Adrenal gland (tissue), 7 donors: Measurements from ENCODE around the genes CASP4, AASDHPPT and PPP2R1B.

- PRO-cap, 3 experiments = no peak in any of the 3 experiments
- RAMPAGE, long total RNA, 4 experiments = no peak in any of the 4 experiments
- RRBS = no CpG with 5 or more reads among the region's 6 CpGs
Observed at GRCh38 chr11:104917962-104918520, 50.3 kb downstream of the CASP4 start.

DNA sequence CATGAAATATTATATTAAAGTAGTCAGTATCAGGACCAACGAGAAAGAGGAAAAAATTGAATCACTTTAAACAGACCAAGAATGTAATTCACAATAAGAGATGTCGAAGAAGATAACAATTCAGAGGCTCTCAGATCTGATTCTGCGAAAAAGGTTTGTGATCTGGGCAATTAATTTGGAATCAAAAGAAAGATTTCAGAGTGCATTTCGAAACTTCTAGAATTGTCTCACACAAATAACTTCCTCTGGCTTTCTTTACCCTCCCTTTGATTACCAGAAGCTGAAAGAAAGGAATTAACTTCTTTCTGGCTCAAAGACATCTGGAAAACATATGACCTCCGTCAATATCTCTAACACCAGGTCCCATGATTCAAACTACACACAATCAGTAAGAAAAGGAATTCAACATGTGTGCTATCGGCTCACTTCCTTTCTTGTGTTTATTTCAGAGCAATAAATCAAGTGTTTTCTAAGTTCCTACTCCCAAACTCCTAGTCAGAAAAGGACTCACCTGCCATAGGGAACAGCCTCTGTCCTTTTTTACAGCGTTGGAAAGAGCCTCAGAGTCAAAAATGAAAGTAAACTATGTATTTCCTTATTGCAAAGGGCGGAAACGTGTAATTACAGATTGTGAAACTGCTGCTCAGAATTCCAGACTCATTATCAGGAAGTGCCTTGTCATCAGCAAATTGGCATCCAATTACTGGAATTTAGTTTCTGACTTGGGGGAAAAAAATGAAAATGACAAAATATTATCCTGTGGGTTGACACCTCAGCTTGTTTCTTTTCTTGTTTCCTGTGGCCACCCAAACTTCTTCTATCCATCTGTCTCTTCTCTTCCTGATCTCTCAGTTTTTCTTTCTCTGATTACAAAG, at the start of gene CASP4:
TSS of gene CASP4 (minus strand) at position 567 of the 875 bp plus-strand sequence.
- PRO-cap, 3 experiments = peak in 3 of 3 experiments; most common plus-strand start position 388 of the sequence (in 2); most common minus-strand start position 574 of the sequence (in 2)
- RAMPAGE, long total RNA, 4 experiments = start-site peak on the minus strand in 4 of 4 experiments, centred at positions 547 to 564 of the sequence, 85 to 539 reads per replicate
- RRBS = no CpG with 5 or more reads among the region's 9 CpGs

DNA sequence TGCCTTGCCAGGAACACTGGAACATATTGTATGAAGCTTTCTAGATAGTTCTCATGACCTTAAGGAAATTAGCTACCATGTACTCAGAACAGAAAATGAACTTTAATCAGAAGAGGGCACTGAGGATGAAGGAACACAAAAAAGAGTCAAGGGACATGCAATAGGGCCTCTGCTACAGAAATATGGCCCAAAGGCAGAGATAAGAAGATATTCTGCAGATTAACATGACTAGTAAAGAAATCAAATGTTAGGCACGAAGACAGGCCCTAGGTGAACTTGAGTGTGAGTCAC, 1.1 kb downstream of the CARD16 start:
- PRO-cap, 3 experiments = no peak in any of the 3 experiments
- RAMPAGE, long total RNA, 4 experiments = no peak in any of the 4 experiments
- RRBS = no CpG with 5 or more reads among the region's 1 CpG

DNA sequence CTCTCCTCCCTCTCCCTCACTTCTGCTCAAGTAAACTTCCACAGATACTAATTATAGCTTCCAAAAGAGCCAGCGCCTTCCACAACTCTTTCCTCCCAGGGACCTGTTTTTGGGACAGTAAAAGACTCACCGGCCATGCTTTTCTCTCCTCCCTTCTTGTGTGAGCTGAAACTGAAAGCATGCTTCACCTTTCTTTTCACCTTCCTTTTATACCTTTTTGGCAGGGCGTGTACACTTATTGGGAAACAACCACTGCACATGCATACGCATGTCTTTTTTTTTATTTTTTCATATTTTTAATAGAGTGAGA, 26.2 kb upstream of the CARD16 start:
- PRO-cap, 3 experiments = no peak in any of the 3 experiments
- RAMPAGE, long total RNA, 4 experiments = no peak in any of the 4 experiments
- RRBS = no CpG with 5 or more reads among the region's 4 CpGs

- PRO-cap, 3 experiments = no peak in any of the 3 experiments
- RAMPAGE, long total RNA, 4 experiments = no peak in any of the 4 experiments
- RRBS = no CpG with 5 or more reads among the region's 1 CpG
Observed at GRCh38 chr11:105101375-105101582, 38.3 kb downstream of the CARD18 start.

DNA sequence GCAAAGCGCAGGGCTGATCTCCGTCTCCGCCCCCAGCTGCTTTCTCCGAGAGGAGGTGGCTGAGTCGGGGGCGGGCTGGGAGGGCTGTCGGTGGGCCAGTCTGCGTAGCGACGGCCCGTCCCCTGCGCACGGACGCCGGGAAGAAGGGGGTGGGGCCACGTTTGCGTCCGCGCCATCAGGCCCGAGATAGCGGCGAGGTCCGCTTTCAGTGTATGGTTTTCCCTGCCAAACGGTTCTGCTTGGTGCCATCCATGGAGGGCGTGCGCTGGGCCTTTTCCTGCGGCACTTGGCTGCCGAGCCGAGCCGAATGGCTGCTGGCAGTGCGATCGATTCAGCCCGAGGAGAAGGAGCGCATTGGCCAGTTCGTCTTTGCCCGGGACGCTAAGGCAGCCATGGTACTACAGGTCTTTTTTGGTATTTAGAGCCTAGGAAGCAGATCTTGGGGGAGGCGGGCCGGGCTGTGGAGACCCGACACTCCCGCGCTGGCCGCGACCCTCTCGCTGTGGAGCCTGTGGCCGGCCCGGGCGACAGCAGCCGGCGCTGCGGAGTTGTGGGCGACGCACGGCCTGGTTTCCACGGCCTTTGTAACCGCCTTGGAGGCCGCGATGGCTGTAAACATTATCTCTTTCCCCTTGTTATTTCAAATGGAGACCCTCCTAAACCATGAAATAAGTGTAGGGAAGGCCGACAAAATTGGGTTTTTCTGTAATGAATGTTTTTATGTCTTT, at the start of gene AASDHPPT:
TSS of gene AASDHPPT (plus strand) at position 164 of the 728 bp plus-strand sequence.
- PRO-cap, 3 experiments = peak in 3 of 3 experiments; most common plus-strand start position 533 of the sequence (in 3); most common minus-strand start position 556 of the sequence (in 2)
- RAMPAGE, long total RNA, 4 experiments = start-site peak on the plus strand in 4 of 4 experiments, centred at positions 155 to 190 of the sequence, 38 to 777 reads per replicate
- RRBS = 2% methylated on average over 8 of the region's 59 CpGs

- PRO-cap, 3 experiments = no peak in any of the 3 experiments
- RAMPAGE, long total RNA, 4 experiments = no peak in any of the 4 experiments
- RRBS = no CpG with 5 or more reads among the region's 4 CpGs
Observed at GRCh38 chr11:106983357-106983661, 35.0 kb downstream of the GUCY1A2 start.

- PRO-cap, 3 experiments = no peak in any of the 3 experiments
- RAMPAGE, long total RNA, 4 experiments = no peak in any of the 4 experiments
- RRBS = no CpG with 5 or more reads among the region's 7 CpGs
Observed at GRCh38 chr11:107719480-107720065, 7.7 kb upstream of the SLN start.

GRCh38 chr11:107747820-107748028, 35.9 kb upstream of the SLN start:
- PRO-cap, 3 experiments = no peak in any of the 3 experiments
- RAMPAGE, long total RNA, 4 experiments = no peak in any of the 4 experiments
- RRBS = no CpG with 5 or more reads among the region's 1 CpG

DNA sequence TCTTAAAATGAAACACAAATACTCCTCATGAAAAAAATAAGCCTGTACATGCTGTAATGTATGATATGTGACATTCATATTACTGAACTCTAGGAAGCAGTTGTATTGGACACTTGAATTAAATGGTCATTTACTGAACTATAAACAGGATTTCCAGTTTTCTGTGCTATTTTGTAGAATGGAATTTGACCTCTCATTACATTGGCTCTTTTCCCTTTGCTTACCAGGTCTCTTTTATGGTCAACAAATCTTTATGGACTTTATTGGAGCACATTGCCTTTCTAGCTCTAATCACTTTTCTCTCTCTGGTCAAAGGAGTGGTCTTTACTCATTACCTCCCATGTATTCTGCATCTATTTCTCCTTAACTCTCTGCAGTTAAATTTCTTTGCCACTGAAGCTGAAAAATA, 1.9 kb downstream of the ACAT1 start:
- PRO-cap, 3 experiments = no peak in any of the 3 experiments
- RAMPAGE, long total RNA, 4 experiments = no peak in any of the 4 experiments

- PRO-cap, 3 experiments = no peak in any of the 3 experiments
- RAMPAGE, long total RNA, 4 experiments = no peak in any of the 4 experiments
- RRBS = no CpG with 5 or more reads among the region's 9 CpGs
Observed at GRCh38 chr11:109970874-109971565, 122.2 kb upstream of the ZC3H12C start.

GRCh38 chr11:110294544-110294743, 2.0 kb downstream of the RDX start:
- PRO-cap, 3 experiments = peak in 1 of 3 experiments; most common plus-strand start chr11:110294619 (in 1)
- RAMPAGE, long total RNA, 4 experiments = no peak in any of the 4 experiments
- RRBS = no CpG with 5 or more reads among the region's 3 CpGs

DNA sequence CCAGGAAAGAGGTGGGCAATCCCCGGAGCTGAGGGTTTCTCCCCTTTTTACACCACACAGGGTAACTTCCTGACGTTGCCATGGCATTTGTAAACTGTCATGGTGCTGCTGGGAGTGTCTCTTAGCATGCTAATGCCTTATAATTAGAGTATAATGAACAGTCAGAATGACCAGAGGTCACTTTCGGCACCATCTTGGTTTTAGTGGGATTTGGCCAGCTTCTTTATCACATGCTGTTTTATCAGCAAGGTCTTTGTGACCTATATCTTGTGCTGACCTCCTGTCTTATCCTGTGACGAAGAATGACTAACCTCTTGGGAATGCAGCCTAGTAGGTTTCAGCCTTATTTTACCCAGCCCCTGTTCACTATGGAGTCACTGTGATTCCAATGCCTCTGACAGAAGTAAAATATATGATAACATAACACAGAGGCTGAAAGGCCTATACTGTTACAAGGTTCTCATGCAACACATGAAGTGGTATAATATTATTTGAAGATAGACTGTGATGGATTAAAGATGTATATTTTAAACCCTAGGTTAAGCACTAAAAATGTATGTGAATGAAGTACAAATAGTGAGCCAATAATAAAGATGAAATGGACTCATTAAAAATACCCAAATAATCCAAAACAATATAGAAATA, 41.4 kb upstream of the RDX start:
- PRO-cap, 3 experiments = peak in 1 of 3 experiments; most common plus-strand start position 377 of the sequence (in 1); most common minus-strand start position 202 of the sequence (in 1)
- RAMPAGE, long total RNA, 4 experiments = no peak in any of the 4 experiments
- RRBS = no CpG with 5 or more reads among the region's 4 CpGs

- PRO-cap, 3 experiments = peak in 2 of 3 experiments; most common plus-strand start chr11:110522388 (in 2)
- RAMPAGE, long total RNA, 4 experiments = no peak in any of the 4 experiments
- RRBS = no CpG with 5 or more reads among the region's 4 CpGs
Observed at GRCh38 chr11:110522256-110522695, 92.5 kb downstream of the FDX1 start.

DNA sequence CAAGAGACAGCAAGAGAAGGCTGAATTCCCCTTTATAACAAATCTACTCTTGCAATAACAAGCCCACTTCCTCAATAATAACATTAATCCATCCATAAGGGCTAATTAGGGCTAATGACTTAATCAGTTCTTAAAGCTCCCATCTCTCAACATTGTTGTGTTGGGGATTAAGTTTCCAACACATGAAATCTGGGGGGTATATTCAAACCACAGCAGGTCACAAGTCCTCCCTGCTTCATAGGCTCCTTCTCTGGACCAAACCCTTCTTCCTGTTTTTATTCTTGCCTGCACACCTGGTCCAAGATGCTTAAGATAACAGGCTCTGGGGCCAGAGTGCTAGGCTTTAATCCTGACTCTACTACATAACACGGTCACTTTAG, 68.0 kb upstream of the POU2AF2 start:
- PRO-cap, 3 experiments = no peak in any of the 3 experiments
- RAMPAGE, long total RNA, 4 experiments = no peak in any of the 4 experiments
- RRBS = no CpG with 5 or more reads among the region's 1 CpG

DNA sequence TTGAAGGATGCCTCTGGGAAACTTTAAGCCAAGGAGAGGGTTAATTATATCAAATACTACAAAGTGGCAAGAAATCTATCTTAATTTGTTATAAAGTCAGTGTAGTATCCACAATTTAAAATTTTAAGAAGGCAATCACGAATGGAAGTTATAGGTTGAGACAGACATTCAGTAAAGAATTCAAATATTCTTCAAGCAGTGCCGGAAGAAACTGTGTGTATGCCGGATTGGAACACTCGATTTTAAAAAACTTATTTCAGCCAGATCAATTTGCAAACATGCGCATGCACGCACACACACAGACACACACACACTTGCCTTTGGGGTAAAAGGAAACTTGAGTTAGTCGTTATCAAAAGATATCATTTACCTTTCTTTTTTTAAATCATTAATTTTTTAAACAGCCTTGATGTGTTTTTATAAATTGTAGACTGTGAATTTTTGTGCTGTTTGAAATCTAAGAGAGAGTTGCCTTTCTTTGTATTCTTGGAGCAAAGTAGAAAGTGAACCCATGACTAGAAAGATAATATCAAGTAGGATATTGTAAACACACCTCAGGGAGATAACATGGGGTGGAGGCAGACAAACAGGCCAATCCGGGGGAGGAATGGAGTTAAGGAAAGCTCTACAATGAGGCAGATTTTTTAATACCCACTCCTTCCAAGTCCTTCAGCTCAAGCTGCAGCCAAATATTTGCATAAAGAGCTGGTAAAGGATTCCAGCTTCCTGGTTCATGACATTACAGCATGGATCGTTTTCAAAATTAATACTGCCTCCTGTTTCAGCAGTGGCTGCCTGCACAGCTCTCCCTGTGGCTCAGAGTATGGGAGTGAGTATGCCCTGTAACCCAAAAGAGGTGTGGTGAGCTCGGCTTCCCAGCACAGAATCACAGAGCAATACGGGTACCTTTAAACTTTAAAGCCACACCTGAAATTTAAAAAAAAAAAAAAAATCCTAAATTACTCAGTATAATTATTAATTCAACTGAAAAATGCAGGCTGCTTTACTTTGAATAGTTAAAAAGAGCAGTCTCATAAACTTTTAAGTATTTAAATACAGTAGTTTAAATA, 4.9 kb downstream of the POU2AF3 start:
- PRO-cap, 3 experiments = no peak in any of the 3 experiments
- RAMPAGE, long total RNA, 4 experiments = no peak in any of the 4 experiments
- RRBS = no CpG with 5 or more reads among the region's 11 CpGs

DNA sequence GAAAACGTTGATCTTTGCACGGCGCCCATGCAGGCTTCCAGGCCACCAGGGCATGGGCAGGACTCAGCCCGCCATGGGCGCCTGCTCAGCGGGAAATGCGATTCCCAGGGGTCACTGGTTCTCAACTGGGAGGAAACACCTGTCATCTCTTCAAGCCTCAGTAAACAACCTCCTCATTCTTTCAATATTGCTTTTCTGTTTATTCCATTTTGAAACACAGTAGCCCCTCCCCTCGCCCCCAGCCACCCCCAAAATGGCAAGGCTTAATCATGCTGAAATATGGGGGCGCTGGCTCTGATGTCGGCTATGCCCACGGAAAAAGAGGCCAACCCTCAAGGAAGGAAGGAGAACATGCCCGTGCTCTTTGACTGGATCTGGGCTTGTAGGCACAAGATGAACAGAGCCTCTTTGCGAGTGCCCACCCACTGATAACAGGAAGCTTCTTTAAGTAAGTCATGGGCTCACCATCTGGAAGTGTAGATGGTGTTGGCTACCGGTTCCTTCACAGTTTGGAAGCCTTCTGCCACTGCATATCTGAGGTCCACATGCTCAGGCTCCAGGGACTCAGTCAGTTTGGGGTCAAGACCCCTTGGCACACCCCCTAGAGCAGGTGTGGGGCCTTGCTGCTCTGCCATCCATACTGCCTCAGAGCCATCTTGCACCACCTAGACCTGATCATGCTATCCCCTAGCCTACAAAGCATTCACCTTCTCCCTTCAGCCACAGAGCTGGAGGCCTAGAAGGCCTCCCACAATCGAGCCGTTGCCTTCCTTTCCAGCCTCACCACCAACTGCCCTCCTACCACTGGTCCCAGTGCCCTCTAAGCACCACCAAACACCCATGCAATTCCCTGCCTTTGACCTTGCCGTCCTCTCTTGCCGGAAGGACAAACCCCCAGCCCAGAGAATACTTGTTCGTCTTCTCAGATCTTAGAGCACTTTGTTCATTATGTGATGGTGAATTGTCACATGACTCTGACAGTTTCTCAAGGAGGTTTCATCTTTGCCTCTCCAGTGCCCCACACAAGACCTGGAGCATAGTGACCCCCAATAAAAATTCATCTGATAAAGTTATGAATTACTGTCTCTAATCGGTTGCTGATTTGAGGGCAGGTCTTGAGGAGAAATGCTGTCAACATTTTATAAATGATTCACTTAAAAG, 913 bp upstream of the POU2AF1 start:
- PRO-cap, 3 experiments = no peak in any of the 3 experiments
- RAMPAGE, long total RNA, 4 experiments = no peak in any of the 4 experiments
- RRBS = no CpG with 5 or more reads among the region's 20 CpGs

GRCh38 chr11:111653268-111653661, 51.0 kb downstream of the SIK2 start:
- PRO-cap, 3 experiments = no peak in any of the 3 experiments
- RAMPAGE, long total RNA, 4 experiments = no peak in any of the 4 experiments
- RRBS = no CpG with 5 or more reads among the region's 5 CpGs

DNA sequence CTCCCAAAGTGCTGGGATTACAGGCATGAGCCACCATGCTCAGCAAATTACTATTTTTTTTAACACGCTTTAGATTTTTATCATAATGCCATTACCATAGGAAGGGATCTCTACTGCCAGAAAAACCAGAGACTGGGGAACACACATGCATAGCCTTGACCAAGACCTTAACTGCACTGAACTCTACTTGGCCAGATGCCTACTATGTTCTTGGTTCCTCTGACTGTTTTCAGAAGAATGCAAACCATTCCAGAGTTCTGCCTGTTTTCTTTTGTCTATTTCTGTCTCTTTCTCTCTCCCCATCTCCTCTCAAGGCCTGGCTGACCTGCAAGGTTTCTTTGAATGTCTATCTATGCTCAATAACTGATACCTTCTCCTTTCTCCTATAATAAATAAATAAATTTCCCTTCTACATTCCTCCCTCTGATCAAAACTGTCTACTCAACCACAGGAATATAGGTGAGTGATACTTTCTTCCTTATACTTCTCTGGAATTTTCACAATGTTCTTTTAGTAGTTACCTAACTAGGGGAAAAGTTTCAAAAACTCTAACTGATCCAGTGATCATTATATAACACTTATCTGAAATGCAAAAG, 20.8 kb downstream of the PPP2R1B start:
- PRO-cap, 3 experiments = no peak in any of the 3 experiments
- RAMPAGE, long total RNA, 4 experiments = no peak in any of the 4 experiments
- RRBS = no CpG with 5 or more reads among the region's 1 CpG

- PRO-cap, 3 experiments = peak in 3 of 3 experiments; most common plus-strand start chr11:111766459 (in 2); most common minus-strand start chr11:111766656 (in 3)
- RAMPAGE, long total RNA, 4 experiments = start-site peak on the minus strand in 2 of 4 experiments, at chr11:111766365-111766401 at its widest, 126 to 147 reads per replicate
- RRBS = 0% methylated on average over 4 of the region's 43 CpGs
Observed at GRCh38 chr11:111766238-111767084, at the start of gene PPP2R1B. Gene PPP2R1B, minus strand, starts transcription at chr11:111766389.